Hair follicular keratinocyte (primary cell): Measurements from ENCODE around the genes PAM and GIN1.

GRCh38 chr5:100902329-100903012 is 611 bp downstream of the ST8SIA4 start:
- RAMPAGE, long total RNA, result no peak

GRCh38 chr5:102130860-102131370 is 165.2 kb downstream of the SLCO4C1 start:
- RAMPAGE, long total RNA, result no peak

GRCh38 chr5:102154933-102155519 is 141.1 kb downstream of the SLCO4C1 start:
- RAMPAGE, long total RNA, result no peak

GRCh38 chr5:102754050-102754520 is 1.0 kb upstream of the PAM start:
- RAMPAGE, long total RNA, result no peak

GRCh38 chr5:102754612-102755423 is at the start of gene PAM:
Gene PAM, plus strand, starts transcription at chr5:102755305.
- RAMPAGE, long total RNA, result no peak

DNA sequence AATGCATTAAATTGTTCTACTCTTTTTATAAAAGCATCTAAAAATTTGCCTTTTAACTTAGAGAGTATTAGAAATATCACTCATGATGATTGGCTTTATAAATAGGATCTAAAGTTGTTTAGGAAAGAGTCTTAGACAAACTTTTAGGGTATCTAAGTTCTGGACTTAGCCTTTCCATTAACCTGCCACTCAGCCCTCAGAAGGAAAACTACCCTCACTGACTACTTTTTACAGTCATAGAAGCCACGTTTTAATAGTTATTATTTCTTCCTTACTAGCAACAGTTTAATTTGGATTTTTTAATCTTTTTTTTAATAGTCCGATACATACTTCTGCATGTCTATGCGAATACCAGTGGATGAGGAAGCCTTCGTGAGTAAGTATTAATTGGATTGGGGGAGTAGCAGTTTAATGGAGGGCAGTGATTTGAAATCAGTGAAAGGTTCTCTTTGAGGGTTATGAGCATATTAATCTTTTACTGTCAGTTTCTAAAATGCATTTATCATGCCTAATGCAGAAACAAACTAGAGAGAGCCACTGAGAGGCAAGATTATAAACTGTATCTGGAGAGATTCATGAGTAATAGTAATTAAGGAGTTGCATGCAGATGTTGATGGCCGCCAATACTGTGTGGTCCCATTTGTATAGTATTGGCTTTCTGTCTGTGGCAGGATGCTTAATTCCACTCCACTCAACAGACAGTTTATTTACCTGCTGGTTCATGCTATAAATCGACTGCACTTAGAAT is 146.1 kb downstream of the PAM start:
- RAMPAGE, long total RNA, result no peak

GRCh38 chr5:102961009-102961367 is 158.9 kb downstream of the GIN1 start:
- RAMPAGE, long total RNA, result no peak

- RAMPAGE, long total RNA, result no peak
Observed at GRCh38 chr5:102988151-102989100, 131.5 kb downstream of the GIN1 start.

DNA sequence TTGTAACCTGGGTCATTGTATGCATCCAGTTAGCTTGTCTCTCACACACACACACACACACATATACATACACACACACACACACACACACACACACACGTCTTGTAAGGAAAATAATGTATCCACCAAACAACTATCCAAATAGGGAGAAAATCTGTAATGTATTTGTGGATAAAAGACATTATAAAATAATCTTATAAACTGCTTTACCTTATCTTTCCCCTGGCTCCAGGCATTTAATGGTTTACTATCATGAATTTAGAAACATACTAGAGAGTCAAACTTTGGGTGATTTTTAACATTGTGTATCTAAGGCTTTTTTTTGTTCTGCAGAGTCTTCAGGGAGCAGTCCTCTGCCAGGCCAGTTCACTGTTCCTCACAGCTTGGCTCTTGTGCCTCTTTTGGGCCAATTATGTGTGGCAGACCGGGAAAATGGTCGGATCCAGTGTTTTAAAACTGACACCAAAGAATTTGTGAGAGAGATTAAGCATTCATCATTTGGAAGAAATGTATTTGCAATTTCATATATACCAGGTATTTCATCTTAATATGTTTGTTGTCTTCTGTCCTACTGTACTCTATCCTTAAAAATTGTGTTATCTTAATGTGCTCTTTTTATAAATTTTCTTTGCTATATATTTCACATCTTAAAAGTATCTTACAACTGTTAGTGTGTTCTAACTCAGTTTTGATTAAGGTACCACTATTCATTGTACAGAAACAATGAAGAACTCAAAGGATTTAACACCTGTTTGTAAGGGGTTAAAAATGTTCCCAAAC is 112.6 kb downstream of the GIN1 start:
- RAMPAGE, long total RNA, result no peak

- RAMPAGE, long total RNA, result start-site peak on the minus strand at chr5:103120126-103120132, 36 and 8 reads in 2 replicates
Observed at GRCh38 chr5:103119490-103120438, at the start of gene GIN1. Gene GIN1, minus strand, starts transcription at chr5:103120138.

- RAMPAGE, long total RNA, result no peak
Observed at GRCh38 chr5:103263106-103263505, 4.5 kb downstream of the MACIR start.

DNA sequence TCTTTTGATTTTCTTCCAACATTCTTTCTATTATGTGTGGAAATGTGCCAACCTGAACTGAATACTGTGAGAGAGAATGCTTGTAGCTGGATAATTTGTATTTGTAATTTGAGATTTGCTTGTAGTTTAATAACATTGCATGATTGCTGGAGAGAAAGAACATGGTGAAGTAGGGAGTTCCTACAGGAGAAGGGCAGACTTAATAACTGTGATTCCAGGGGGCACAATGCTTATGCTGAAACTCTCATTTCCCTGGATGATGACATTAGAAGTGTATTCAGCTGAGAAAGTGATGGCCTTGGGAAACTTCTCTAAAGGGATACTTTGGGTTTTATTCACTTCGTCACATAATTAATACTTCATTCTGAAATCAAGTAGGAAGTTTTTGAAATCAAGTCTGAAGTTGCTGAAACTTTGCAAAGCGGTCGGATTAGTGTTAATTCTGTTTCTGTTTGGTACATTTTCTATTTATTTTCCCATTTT is 978.1 kb upstream of the NUDT12 start:
- RAMPAGE, long total RNA, result no peak

DNA sequence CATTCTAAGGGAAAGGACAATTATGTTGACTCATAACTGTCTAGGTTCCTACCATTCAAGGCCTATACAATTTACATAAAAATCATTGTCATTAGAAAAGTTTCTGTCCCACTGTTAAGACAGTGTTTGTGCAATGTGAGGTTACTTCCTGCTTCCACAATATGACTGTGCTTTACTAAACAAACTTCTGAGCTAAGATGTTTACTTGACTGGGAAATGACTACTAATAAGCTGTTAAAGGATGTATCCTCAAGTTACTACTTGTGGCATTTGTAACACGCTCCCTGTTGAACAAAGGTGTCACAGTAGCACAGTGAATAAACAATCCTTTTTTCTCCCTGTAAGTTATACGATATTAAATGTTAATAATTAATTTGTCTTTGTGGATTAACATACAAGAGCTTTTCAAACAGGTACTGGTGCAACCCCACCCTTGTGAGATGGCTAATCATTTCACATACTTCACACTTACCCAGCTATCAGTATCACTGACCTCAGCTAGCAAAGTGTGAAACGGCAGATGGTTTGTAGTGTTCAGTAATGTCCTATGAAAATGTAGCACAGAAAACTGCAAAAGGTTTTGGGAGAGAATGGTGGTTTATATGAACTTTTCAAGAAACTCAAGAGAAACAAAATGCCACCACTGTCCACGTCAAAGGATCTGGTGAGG is 195.8 kb downstream of the EFNA5 start:
- RAMPAGE, long total RNA, result no peak

- RAMPAGE, long total RNA, result no peak
Observed at GRCh38 chr5:107511859-107512517, 158.7 kb downstream of the EFNA5 start.

DNA sequence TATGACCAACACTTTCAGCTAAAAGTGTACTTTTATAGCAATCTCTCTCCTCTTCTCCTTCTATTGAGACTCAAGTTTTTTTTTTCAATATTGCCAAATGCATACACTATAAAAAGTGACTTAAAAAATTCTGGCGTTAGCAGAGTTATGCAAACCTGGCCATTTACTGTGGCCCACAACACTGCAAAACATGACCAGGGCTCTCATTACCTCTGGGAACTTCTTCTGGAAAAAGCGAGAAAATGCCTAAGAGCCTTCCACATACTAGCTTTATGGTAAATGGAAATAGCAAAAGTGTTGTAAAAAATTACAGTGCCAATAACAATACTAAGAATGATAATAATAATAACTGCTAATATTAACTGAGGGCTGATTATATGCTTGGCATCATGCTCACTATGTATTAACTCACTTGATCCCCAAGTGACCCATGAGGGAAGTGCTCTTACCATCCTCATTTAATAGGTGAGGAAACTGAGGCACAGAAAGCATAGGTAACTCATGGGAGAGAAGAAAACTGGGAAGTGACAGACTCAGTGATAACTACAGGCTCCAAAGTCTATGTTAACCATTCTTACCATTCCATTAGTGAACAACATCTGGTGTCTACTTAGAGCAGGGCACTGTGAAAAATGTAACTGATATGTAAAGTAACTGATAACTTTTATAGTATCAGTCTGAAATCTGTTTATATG is 118.6 kb downstream of the EFNA5 start:
- RAMPAGE, long total RNA, result no peak

- RAMPAGE, long total RNA, result no peak
Observed at GRCh38 chr5:107669465-107670041, 1.2 kb downstream of the EFNA5 start.

GRCh38 chr5:107672578-107672871 is 1.8 kb upstream of the EFNA5 start:
- RAMPAGE, long total RNA, result no peak

GRCh38 chr5:107672872-107673336 is 2.2 kb upstream of the EFNA5 start:
- RAMPAGE, long total RNA, result no peak

DNA sequence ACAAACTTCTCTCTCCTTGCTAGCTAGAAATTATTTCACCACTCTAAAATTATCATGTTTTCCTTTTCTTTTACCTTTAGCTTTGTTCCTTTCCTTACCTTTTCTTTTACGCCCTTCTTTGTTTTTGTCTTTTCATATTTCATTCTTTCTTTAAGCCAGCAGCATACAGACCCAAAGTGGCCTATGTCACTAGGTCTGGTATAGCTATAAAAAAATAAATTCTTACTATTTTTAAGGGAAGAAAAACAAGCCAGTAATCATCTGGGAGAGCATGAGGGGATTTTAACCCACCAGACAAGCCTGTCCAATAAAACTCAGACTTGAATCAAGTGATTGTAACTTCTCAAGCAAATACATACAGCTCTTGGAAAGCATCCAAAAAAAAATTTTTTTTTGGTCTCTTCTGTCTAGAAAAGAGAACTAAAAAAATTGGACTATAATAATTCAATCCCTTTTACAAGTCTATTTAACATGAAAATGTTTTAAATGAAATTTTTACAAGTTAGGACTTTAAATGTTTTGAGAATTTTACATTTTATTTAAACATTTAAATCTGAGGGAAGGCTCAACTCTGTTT is 61.7 kb downstream of the FBXL17 start:
- RAMPAGE, long total RNA, result no peak

- RAMPAGE, long total RNA, result no peak
Observed at GRCh38 chr5:109690582-109690911, 820 bp downstream of the MAN2A1 start.